ENCODE measurements around the gene TFF2.

DNA sequence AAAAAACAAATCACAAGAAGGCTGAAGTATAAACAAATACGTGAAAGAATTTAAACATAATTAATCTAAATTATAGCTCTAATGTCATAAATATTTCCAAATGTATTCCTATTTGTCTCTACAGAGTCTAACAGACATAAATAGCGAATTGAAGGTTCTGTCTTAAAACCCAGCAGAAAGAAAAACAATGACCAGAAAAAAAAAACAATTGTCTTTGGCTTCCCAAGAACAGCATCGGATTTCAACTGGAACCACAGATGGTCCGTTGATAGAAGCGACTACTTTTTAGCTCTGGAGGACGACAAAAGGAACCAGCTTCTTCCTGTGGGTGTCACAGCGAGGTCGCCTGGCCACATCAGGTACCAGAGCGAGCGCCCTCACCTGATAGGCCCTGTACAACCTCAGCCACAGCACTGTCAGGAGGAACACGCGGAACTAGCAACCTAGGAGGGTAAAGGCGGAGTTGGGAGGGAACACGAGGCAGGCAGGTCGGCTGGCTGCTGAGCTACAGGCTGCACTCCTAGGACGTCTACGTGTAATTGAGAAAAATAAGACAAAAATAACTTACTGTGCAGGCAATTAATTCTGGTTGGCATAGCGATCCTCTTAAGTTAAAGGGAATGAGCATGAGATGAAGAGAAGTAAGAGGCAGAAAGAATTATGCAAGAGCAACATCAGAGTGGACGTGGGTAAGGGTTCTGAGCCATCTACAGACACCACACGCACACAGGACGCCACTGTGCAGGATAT is 16.7 kb upstream of the PRDM15 start:
- RRBS, result no CpG with 5 or more reads among the region's 21 CpGs

GRCh38 chr21:41932904-41934081 is 20.5 kb downstream of the C2CD2 start:
- RRBS, result no CpG with 5 or more reads among the region's 28 CpGs

DNA sequence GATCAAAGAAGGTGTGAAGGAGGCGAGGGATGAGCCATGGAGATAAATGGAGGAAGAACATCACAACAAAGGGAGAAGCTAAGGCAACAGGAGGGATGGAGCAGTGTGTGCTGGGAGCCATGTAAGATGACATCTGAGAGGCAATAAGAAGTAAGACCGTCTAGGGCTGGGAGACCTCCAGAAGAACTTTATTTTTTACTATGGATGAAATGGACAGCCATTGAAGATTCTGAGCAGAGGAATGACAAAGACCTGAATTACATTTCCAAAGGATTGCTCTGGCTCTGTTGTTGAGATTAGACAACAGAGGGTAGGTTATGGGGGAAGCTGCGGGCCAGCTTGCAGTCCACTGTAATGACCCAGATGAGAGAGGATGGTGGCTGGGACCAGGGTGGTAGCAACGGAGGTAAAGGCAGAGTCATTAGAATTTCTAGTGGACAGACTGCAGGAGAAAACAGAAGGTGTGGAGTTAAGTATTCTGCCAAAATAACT is 10.4 kb downstream of the ZBTB21 start:
- RRBS, result no CpG with 5 or more reads among the region's 4 CpGs

DNA sequence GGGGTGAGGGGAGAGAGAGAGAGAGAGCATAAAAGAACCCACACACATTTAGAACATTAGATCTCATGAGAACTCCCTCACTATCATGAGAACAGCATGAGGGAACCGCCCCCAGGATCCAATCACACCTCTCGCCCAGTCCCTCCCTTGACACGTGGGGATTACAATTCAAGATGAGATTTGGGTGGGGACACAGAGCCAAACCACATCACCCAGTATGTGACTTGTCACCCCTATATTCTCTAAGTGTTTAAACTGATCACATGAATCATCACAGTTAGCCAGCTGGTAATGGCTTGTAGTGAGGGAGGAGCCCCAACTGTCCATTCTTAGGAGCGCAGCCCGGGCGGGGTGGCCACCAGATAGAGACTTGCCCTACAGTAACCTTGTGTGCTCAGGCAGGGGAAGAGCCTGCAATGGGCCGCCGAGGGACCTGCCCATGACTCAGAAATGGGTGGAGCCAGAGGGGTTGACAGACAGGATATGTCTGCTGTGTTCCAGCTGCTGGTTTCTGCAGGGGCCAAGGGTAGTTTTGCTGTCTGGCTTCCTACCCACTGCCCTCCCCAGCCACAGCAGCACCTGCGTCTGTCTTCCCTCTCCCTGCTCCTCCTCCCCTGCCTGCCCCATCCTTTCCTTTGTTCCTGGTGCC is 9.0 kb downstream of the ABCG1 start:
- RRBS, result no CpG with 5 or more reads among the region's 9 CpGs

DNA sequence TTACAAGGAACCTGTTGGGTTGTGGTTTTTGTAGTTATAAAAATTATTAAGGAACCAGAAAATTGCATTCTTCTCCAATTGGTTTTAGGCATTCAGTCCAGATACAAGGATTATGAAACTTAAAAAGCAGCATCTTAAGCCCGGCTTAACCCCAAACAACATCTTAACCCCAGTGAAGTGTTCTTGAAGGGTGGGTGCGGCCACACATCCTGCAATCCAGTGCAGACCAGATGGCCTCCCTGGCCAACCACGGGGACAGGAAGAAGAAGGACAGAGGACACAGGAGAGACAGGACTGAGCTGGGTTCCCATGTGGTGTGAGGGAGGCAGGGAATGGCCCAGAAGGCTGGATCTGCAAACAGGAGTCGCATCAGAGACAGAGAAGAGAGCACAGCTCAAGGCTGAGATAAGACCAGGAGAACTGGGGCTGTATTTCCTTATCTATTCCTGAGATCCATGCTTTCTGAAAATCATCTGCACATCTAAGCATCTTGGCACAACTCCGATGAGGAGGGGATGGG is 26.4 kb downstream of the ABCG1 start:
- RRBS, result no CpG with 5 or more reads among the region's 5 CpGs

- RRBS, result 90% methylated on average over 4 of the region's 16 CpGs
These were observed at the start of gene TFF2 for GRCh38 chr21:42350792-42351333. TSS of gene TFF2 (minus strand) at chr21:42350994.

DNA sequence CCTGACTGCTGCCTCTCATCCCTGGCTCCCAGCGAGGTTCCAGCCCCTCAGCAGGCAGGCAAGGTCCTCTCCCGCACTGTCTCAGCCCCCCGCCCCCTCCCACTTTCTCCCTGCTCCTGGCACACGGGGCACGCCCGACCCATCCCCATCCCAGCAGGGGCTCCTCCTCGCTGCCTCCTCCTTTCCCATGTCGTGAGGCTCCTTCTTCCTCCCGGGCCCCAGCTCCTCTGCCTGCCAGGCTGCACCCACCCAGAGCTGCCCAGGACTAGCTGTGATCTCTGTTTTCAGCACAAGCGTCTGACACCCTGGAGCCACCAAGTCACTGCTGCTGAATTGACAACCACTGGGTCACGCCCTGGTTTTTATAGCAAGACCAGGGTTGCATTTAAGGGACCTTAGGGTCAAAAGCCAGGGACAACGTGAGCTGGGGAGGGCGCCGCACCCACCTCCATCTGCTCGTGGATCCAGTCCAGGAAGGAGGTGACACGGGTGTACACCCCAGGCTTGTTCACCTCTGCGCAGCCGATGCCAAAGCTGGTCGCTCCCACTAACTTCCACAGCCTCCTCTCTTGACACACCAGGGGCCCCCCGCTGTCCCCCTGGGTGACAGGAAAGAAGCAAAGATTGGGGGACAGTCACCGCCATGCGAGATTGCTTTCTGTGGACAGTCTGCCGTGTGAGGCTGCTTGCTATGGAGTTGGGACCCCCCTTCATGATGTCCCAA is 9.1 kb upstream of the TFF1 start:
- RRBS, result no CpG with 5 or more reads among the region's 23 CpGs

GRCh38 chr21:42385744-42386324 is 10.0 kb downstream of the TMPRSS3 start:
- RRBS, result no CpG with 5 or more reads among the region's 7 CpGs

GRCh38 chr21:42499259-42499978 is 3.4 kb upstream of the RSPH1 start:
- RRBS, result no CpG with 5 or more reads among the region's 17 CpGs

- RRBS, result 100% methylated on average over 3 of the region's 16 CpGs
These were observed 66.8 kb downstream of the SLC37A1 start for GRCh38 chr21:42580358-42580907.

GRCh38 chr21:42593136-42593730 is 60.2 kb upstream of the PDE9A start:
- RRBS, result 18% methylated on average over 13 of the region's 25 CpGs

- RRBS, result no CpG with 5 or more reads among the region's 14 CpGs
These were observed 38.6 kb upstream of the PDE9A start for GRCh38 chr21:42614769-42615281.

- RRBS, result no CpG with 5 or more reads among the region's 13 CpGs
These were observed 80.7 kb downstream of the PDE9A start for GRCh38 chr21:42733752-42734830.

DNA sequence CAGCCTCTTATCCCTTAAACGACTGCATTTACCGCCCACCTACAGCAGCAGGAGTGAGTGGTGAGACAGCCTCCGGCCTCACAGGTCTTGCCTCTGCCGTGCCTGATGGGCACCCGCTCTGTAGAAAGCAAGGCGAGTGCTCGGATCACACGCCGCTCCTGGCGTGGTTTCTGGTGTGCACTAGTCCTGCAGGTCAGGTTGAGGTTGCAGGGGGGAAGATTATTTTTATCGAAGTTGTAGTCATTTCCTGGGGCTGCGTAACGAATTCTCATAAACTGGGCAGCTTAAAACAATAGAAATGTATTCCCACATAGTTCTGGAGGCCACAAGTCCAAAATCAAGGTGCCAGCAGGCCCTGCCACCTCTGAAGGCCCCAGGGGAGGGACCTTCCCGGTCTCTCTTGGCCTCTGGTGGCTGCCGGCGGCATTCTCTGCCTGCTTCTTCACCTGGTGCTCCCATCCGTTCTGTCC is 92.6 kb downstream of the PDE9A start:
- RRBS, result no CpG with 5 or more reads among the region's 17 CpGs

DNA sequence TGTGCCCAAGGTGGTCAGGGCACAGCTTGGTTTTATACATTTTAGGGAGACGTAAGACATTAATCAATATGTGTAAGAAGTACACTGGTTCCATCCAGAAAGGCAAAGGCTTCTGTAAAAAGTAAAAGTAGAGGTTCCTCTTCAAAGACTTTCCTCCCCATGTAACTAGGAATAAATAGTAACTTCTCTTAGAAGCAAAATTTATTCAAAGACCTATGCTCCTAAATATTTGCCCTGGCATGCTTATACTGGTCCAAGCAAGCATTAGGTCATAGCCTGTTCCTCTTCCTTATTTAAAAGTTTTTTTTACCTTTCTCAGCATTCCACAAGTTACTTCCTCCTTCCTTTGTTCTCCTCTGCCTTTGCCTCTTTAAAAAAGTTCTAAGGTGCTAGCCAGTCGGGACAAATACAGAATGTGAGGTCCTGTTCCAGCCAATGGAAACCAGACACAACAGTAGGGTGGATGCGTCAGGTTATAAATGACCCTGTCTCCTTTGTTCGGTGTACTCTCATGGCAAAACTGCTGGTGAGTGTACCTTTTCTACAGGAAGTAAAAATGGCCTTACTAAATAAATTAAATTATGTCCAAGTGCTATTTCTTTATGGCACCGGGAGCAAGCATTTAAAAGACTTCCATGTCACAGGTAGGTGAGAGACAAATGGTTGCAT is 66.9 kb downstream of the WDR4 start:
- RRBS, result no CpG with 5 or more reads among the region's 5 CpGs

DNA sequence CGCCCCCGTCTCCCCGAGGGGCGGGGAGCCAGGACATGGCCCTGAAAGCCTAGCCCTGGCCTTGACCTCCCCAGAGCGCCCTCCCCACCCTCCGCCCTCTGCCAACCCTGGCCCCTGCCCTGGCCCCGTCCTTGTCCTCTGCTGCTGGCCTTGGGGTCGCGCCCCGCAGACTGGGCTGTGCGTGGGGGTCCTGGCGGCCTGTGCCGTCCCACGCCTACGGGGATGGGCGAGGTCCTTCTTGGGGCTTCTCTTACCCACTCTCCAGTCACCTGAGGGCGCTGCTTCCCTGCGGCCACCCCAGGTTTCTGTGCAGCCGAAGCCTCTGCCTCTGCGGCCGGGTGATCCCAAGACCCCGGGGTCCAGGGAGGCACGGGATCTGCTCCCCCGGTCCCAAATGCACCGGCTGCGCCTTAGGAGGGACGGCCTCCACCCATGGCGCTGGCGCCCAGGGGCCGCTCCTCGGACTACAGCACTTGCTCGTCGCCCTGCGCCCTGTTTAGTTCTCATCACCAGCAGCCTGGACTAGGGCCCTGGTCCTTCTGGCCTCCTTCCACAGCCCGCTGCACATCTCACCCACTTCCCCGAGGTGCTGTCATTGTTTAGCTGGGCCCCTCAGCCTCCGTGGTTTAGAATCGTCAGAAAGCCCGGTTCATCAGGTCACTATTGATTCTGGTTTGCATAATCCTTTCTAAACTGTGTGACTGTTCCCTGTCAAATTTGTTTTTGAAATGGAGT is 41.5 kb downstream of the WDR4 start:
- RRBS, result no CpG with 5 or more reads among the region's 39 CpGs

- RRBS, result no CpG with 5 or more reads among the region's 10 CpGs
These were observed 1.5 kb downstream of the ERVH48-1 start for GRCh38 chr21:42923885-42924359.

DNA sequence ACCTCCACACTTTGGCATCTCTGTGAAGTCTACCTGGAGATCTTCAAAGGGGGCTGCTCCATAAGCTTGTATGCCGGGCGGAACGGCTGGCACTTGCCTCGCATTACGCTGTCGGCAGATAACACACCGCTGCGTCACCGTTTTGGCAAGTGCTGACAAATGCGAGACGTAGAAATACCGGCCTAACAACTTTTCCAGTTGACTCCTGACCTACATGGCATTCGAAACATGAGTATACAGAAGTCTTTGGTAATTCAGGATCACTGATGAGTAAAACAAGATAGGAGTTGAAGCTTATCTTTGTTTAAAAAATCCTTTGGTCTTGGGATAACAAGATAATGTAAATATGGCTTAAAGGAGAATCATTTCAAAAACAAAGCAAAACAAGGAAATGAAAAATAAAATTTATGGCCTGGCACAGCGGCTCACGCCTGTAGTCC is 18.7 kb upstream of the PKNOX1 start:
- RRBS, result no CpG with 5 or more reads among the region's 15 CpGs

GRCh38 chr21:42975264-42975976 is 1.1 kb downstream of the PKNOX1 start:
- RRBS, result 3% methylated on average over 25 of the region's 48 CpGs

DNA sequence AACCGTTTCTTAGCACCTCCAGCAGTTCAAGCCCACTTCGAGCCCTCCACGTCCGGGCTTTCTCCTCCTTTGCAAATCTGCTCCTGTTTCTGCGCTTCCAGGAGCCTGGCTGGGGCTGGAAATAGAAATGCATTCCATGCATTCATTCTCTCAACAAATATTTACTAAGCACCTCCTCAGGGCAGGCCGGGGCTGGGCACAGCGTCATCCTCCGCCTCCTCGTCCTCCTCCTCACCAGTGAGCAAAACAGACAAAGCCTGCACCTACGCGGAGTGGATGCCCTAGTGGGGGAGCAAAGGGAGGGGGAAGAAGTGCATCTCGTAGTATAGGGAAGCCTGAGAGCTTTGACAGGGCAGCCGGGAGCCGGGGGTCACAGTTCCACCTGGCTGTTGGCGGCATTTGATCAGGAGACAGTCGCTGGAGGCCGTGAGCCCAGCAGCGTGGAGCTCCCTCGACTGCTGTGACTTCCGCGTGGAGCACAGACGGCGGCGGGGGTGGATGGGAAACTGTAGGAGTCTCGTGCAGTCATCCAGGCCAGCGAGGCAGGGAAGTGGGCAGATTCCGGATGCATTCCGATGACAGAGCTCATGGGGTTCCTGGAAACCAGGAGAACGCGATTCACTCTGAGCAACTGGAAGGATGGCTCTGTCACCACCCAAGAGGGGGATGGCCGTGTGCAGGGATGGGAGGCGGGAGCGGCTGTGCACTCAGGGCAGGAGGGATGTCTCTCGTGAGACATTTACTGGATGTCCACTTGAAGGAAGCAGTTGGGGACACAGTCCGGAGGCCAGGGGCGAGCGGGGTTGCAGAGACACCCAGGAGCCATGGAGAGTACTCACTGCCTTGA is 93.4 kb downstream of the SIK1 start:
- RRBS, result no CpG with 5 or more reads among the region's 37 CpGs

All from HL-60 (cell line).